Cardiac atrium fibroblast (primary cell): ENCODE results near the gene KCNAB2.

DNA sequence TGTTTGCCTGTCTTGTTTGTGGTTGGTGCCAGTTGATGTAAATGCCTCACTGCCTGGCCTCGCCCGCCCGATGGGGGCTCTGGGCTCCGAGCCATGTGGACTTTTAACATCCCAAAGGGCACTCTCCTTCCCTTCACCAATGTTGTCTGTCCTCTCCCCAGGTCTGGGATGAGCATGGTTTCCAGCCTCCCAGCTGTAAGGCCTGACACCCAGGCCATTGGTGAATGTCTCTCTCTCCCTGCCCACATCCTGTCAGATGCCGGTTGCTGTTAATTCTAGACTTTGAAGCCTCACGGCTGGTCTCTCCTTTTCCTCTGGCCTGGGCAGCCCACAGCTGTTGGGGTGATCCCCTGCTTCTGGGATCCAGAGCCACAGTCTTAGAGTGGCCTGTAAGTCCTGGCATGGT is 3.1 kb upstream of the C1orf174 start:
- RAMPAGE, long total RNA = no peak

- RAMPAGE, long total RNA = no peak
These were observed 265.9 kb upstream of the C1orf174 start for GRCh38 chr1:4166051-4166352.

DNA sequence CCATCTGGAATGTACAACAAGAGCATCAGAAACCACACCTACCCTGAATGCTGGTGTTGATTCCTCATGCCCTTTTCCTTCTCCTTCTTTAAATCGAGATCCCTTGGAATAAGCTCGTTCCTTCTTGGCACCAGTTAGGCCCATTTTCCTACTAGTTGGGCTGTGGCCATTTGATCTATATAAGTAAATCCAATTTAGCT is 170.4 kb upstream of the AJAP1 start:
- RAMPAGE, long total RNA = no peak

DNA sequence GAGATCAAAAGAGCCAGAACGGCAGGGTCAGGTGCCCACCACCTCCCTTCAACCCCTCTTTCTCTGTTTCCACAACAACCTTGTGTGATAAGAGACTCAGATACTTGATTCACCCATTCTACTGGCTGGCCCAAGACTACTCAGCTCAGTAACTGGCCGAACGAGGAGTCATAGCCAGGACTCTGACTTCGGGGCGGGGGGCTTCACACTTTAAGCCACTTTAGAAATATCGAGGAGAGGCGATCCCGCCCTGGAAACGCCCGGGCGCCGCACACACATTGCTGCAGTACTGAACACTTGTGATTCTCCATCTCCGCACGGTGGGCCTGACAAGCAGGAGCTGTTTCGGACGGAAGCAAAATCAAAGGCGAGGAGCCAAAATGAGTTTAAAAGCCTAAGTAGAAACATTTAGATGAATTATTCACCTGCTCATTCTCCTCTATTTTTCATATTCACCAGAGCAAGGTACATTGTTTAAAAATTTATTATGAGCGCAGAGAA is 182.1 kb downstream of the NPHP4 start:
- RAMPAGE, long total RNA = no peak

DNA sequence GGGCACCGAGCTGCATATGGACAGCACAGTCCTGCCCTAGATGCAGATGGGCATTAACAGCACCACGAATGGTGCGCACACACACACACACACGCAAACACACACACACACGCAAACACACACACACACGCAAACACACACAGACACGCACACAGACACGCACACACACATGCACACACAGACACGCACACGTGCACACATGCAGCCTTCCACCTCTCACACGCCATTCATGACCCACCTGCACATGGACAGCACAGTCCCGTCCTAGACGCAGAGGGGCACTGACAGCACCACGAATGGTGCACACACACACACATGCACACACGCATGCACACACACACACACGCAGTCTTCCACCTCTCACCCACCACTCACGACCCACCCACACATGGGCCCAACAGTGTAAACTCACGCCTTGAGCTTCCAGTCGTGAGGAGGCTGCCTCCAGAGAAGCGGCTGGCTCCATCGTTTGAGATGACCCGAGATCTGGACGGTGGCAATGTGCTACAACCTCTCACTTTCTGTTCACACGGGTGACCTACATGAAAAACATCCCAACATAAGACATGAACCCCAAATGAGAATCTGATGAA is 112.4 kb downstream of the NPHP4 start:
- RAMPAGE, long total RNA = no peak

- RAMPAGE, long total RNA = no peak
These were observed 965 bp downstream of the NPHP4 start for GRCh38 chr1:5991350-5991569.

DNA sequence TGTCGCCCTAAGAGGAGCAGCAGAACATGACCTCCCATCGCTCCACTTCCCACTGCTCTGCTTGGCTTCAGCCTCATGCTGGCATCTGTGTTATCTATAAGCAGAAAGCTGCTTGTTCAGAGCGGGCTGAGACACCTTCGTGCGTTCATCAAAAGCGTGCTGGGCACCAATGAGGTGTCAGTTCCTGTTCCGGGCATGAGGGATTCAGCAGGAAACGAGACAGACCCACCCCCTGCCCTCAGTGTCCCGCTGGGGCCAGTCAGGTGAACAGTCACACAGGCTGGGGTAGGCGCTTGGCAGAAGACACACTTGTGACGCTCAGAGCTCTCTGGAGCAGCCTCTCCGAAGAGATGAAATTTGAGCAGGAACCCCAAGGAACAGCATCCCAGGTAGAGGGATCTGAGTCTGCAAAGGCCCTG is 20.8 kb upstream of the NPHP4 start:
- RAMPAGE, long total RNA = no peak

DNA sequence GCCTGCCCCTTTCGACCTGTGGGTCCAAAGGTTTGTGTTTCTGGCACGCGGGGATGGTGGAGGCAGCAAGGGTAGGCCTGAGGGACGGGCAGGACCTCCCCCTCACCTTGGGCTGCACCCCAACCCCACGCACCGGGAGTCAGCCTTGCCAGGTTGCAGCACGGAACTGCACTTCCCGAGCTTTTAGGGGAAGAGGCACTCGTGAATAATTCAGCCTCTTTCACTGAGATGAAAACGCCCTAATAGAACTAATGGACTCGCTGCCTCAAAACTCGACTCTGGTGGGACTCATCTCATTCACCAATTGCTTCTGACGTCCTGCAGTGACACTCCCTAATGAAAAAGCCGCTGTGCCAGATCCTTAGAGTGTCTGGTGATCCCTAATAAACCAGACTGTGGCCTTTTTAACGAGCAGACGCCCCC is at the start of gene KCNAB2:
TSS of gene KCNAB2 (plus strand) at position 138 of the 423 bp plus-strand sequence.
- RAMPAGE, long total RNA = no peak

DNA sequence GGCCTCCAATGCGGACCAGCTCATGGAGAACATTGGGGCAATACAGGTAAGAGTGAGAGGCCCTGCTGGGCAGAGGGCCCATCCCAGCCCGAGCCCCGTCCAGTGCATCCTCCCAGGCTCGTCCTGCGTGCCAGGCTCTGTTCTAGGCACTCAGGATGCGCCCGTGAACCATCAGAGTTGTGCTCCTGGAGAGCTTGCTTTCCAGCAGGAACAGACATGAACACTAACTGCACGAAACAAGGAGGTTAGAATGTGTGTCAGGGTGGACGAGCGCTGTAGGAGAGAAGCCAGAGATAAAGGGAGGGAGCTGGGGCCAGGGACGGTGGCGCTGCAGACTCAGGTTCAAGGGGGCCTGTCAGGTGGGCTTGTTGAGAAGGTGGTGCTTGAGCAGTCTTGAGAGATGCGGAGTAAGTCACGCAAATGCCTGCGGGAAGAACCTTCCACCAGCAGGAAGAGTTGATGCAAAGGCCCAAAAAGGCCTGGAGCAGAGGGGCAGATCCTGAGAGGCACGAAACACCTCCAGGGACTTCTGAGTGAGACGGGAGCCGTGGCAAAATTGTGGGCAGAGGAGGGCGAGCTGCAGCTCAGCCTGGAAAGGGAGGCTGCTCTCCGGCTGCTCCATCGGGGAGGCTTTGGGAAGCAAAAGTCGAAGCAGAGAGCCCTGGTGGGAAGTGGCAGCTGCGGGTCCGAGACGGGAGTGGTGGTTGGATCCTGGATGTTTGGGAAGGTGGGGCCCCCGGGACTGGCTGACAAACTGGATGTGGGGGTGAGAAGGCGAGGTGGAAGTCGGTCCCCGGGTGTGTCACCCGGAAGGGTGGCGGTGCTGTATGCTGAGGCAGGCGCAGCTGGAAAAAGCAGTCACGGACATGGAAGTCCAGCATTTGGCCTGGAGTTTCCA is 51.9 kb downstream of the KCNAB2 start:
- RAMPAGE, long total RNA = no peak

- RAMPAGE, long total RNA = no peak
These were observed 2.9 kb upstream of the CHD5 start for GRCh38 chr1:6183032-6183504.

- RAMPAGE, long total RNA = no peak
These were observed 456 bp downstream of the RPL22 start for GRCh38 chr1:6198796-6199482.

DNA sequence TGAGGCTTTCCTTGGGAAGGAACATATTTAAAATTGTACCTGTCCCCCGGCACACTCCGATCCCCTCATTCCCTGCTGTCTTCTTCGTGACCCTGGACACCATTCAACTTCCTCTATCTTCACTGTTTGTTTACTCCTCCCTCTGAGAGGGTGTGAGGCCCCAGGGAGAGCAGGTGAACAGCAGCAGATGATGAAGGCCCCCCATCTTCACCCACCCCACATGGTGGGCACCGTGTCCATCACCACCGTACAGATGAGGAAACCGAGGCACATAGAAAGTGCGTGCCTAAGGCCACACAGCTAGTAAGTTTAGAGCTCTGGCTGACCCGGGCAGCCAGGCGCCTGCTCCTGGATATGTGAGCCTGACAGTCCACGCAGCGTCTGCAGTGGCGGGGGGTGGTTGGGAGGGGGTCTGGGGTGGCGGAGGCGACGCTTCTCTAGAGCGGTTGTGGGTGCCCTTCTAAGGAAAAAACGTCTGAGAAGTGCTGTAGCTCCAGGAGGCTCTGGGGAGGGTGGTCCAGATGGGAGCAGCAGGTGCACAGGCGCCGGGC is 16.9 kb upstream of the GPR153 start:
- RAMPAGE, long total RNA = no peak

DNA sequence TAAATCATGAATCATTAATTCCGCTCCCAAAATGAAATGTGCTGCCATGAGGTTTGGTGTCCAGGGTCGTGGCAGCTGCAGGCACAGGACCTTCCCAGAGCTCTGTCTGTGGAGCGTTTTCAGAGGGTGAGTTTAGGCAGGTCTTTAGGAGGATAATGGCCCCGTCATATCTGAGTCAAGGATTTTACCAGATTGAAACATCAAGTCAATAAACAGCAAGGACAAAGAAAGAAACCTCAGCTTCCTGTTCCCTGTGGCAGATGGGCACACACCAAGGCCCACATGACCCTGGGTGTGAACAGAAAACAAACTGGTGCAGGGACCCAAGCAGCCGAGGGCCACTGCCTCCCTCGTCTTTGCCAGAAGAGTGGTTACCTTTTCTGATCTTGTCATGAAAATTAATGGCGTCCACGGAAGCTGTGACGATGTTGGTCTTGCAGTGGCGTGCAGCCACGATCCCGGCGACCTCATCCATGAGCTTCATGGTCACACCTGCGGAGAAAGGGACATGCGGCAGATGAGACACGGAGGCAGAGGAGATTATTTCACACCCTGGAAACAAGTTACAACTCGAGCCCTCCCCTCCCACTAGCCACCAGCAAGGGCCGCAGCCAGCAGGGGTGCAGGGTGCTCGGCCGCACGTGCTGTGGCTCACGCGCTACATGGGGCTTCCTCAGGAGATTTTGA is 33.7 kb upstream of the GPR153 start:
- RAMPAGE, long total RNA = no peak

- RAMPAGE, long total RNA = no peak
These were observed 34.1 kb downstream of the ACOT7 start for GRCh38 chr1:6359224-6360063.

GRCh38 chr1:6414216-6414789 is 5.4 kb downstream of the HES2 start:
- RAMPAGE, long total RNA = no peak

DNA sequence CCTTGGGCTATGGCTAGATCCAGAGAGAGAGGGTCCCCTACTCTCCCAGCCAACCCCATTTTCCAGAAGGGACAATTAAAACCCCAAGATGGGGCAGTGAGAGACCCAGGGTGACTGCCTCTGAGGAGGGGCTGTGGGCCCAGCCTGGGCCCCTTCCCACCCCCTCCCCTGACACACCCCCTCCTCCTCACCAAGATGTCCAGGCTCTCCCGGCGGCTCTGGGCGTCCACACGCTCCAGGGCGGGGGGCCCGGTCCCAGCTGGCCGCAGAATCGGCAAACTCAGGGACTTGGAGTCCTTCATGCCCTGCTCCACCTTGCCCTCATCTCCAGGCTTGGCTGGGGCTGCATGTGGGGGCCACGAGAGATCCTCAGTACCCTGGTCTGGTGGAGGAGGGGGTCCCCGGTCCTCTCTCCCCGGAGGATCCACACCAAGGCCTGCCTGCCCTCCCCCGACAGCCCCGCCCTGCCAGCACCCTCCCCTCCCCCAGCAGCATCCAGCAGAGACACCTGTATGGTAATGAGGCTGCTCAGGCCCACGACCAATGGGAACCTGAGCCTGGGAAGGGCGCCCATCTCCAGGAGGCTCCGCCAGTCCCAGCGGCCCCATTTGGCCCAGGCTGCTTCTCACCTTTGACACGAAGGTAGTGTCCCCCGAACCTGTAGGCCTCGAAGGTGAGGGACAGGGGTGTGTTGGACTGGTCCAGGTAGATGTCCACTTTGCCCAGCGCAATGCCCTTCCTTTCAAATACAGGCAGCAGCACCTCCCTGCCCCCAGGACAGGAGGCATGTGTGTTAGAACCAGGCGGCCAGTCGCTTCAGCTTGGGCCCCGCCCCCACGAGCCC is 8.1 kb upstream of the TNFRSF25 start:
- RAMPAGE, long total RNA = no peak

GRCh38 chr1:6489707-6490227 is 1.7 kb downstream of the PLEKHG5 start:
- RAMPAGE, long total RNA = no peak

GRCh38 chr1:6495148-6495634 is 3.7 kb upstream of the PLEKHG5 start:
- RAMPAGE, long total RNA = no peak

DNA sequence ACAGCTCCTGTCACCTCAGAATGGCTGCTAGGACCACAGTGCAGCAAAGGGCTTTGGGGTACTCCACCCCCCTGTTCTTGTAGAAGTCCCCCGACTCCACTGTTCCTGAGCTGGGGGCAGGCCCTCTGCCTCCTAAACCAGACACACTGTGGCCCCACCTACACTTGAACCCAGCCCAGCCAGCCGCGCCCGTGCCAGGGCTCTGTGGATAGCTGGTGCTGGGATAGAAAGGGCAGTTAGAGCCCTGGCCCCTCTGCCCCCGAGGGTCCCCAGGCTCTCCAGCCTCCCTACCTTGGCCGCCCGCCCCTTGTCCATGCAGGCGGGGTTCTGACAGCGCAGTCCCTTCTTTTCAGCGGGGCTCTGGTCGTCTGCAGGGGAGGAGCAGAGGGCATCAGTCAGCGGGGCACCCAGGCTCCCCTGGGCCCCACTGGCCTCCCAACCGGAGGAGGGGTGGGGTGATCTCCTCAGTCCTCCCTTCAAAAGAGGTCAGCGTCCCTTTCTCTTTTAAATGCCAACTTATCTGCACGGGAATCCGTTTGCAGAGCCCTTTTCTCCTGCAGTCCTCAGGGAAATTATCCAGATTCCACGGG is 4.8 kb upstream of the PLEKHG5 start:
- RAMPAGE, long total RNA = no peak

GRCh38 chr1:6546152-6546842 is 8.0 kb downstream of the NOL9 start:
- RAMPAGE, long total RNA = no peak